SJSA1 (cell line): Measurements from ENCODE around the genes PROKR2 and SHLD1.

DNA sequence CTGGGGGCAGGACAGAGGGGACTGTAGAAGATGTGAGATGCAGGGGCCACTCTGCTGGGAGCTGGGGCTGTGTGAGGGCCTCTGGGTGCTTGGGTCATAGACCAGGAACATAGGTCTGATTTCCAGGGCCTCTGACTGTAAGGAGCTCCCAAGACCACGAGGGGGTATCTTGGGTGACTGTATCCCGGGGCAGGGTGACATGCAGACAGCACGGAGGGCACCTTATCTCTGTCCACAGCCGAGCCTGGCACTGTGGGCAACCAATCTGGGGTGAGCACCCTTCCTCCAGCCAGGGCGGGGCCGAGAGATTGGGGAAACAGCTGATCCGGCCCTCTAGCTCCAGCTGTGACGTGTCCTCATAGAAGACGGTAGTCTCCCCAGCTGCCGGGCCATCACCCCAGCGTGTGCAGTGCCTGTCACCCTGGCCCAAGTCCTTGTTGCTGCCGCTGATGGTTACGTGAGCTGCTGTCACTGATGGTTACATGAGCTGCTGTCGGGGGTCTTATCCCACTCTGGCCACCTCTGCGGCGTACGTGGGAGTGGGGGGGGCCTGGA lies 6.3 kb downstream of the SMOX start:
- RAMPAGE, long total RNA, result no peak

GRCh38 chr20:4161712-4162616 lies 13.3 kb downstream of the SMOX start:
- RAMPAGE, long total RNA, result no peak

DNA sequence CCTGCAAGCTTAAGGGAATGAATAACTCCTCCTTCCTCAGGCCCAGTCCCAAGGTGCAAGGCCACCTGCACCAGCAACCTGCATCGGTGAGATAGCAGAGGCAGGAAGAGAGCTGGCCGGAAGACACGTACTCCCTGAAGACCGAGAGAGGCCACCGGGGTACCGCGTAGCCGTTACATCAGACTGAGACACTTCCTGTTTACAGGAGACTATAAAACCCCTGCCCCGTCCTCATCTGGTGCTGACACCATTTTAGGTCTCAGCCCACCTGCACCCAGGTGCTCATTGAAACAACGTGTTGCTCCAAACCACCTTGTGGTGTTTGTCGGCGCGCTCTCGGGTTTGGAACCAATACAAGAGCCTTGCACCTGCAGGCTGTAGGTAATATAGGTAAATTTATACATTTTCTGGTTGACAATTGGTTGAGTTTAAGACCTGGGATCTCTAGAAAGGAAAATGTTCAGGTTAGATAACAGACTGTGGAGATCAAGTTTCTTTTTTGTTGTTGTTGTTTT lies 25.0 kb upstream of the PRNP start:
- RAMPAGE, long total RNA, result no peak

DNA sequence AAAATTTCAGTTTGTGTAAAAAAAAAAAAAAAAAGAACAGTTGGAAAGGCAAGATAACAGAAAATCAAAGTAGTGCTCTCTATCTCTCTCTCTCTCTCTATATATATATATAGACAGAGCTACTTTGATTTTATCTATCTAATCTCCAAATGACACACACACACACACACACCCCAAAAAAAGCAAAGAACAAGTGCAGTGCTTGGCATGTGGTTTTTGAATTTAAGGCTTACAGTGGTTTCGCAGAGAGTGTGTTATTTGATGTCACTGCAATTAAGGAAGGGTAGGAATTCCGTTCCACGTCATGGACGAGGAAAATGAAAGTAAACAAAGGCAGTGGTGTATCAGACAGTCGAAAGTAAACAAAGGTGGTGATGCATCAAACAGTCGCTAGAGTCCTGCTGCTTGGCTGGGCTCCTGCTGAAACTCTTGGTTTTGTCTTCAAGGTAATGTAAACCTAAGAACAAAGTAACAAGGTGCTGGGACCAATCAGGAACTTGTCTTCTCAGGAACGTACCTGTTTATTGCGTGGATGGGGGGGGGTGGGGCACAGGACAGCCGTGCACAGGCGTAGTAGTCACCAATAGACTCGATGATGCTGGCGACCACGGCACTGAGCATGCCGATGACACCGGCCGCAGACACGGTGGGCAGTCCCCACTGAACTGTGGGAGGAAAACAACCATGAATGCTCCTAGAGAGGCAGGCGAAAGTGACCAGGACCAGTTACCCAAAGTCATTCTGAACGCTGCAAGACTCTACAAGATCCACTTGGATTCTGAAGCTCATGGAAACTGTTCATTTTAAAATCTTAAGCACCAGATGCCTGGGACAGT lies 46.2 kb upstream of the RASSF2 start:
- RAMPAGE, long total RNA, result no peak

GRCh38 chr20:4946522-4947102 lies 54.7 kb downstream of the SLC23A2 start:
- RAMPAGE, long total RNA, result no peak

GRCh38 chr20:4999807-5000126 lies 1.5 kb downstream of the SLC23A2 start:
- RAMPAGE, long total RNA, result no peak

DNA sequence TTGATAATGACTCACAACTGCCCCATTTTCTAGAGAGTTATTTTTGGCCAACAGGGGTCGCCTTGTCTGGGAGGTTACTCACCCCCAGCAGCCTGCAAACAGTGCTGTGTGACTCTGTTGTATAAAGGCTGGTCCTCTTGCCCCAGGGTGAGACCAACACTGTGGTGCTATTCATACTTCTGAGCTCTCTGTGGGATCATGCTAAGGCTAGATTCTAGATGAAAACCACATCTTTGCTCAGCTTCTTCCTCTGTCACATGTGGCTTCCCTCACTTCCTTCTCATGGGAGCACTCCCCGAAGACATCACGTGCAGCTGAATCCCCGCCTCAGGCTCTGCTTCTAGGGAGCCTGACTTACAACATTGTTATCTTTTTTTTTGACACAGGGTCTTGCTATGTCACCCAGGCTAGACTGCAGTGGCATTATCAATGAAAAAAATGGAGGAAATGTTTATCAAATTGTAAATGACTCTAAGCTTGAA lies 55.6 kb upstream of the SLC23A2 start:
- RAMPAGE, long total RNA, result no peak

DNA sequence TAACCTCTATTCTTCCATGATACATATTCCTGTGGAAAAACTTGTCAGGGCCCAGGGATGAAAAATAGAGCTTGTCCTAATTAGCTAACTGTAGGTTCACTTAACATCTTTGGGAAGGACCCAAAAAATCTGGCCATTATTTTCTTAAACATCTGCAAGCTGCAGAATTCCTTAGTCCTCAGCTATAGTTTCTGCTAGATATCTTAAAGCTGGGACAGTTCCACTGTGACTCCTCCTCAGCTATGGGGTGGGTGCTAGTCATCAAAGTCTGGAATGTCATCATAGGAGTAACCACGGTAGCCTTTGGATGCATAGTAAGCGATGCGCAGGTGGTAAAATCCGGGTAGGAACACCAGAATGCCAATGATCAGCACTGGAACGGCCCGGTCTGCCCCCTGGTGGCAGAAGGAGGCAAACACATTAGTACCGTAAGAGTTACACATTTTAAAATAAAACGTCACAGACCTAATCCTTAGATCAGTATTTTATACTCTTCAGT lies 12.3 kb downstream of the TMEM230 start:
- RAMPAGE, long total RNA, result no peak

DNA sequence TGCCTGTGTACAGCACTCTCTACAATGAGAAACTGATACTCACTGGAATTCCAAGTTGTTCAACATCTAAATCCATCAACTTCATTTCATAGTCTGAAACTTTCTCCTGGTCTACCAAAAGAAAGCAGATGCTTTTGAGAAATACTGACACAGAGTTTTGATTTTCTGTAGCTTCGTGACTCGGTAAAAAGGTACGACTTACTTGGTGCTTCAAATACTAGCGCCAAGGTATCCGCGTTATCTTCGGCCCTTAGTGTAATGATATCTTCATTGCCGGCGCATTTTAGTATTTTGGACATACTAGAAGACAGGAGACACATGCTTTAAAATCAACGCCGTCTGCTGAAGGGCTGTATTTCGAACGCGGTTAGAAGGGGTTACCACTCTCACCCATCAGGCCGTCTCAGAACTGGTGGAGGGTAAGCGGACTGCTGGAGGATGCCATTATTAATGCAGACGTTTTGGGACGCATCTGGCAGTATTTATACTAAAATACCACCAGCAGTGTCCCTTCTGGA lies 1.1 kb downstream of the PCNA start:
- RAMPAGE, long total RNA, result no peak

DNA sequence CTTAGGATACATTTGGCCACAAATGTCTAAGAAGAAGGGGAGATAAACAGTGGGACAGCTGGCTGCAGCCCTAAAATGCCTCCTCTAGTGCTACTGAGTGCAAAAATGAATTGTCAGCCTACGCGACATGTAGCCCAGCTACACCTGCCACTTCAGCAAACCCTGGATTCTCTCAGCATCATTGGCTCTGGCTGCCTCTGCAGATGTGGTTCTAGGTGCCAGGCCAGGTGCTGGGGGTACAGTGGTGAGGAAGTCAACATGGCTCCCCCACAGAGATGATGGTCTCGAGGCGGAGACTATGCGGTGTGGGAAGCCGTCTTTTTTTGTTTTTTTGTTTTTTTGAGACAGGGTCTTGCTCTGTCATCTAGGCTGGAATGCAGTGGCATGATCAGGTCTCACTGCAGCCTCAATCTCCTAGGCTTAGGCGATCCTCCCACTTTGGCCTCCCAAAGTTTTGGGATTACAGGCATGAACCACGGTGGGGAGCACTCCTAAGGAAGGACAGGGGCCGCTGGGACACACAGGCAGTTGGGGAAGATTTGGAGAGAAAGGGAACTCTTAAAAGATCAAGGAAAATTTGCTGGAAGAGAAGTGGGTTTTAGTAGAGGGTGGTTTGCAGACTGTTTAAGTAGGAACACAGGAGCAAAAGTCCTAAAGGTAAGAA lies 38.5 kb downstream of the CDS2 start:
- RAMPAGE, long total RNA, result no peak

DNA sequence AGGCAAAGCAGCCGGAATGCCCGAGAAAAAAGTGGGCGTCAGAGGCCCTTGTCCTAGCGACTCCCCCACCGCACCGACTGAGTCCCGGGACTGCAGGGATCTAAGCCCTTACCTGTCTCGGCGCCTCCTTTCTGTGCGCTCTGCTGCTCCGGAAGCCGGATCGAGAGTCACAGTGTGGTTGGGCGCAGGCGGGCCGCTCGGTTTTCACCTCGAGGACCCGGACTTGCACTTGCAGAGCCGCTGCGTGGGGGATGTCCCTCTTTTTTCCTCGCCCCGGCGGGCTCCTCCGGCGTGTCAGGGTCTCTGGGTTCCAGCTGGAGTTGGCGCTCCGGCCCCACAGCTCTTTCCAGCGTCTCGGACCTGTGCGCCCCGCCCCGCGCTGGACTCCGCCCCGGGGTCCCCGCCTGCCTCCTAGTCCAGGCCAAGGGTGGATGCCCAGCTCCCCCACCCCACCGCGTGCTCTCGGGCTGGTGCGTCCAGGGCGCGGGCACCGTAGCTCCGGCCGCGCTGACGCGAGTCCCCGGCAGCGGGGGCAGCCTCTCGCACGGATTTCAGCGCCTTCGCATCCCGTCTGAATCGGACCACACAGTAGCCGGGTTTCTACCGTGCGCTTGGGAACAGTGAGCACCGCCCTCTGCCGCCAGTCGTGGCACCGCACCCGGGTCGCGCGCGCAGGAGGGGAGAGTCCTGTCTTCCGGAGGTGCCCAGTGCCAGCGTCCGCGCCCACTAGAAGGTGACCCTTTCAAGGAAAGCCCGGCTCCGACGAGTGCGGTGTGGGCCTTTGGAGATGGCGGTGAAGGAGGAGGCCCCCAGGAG lies at the start of gene PROKR2:
Gene PROKR2, minus strand, starts transcription at position 573 of the 816 bp plus-strand sequence.
- RAMPAGE, long total RNA, result no peak

DNA sequence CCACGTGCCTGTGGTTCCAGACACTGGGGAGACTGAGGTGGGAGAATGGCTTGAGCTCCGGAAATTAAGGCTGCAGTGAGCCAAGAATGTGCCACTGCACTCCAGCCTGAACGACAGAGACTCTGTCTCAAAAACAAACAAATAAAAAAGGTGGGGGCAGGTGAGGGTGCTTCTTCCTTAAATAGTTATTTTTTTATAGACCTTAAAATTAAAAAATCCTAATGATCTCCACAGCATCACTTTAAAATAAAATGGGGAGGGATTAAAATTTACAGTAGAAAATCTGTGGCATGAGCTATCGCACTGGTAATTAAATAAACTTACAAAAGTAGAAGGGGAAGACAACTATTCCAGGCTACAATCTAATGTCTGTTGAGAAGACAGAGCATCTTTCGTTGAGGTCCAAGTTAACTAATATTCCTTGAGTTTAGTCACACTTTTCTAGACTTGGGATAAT lies 36.2 kb downstream of the GPCPD1 start:
- RAMPAGE, long total RNA, result no peak

DNA sequence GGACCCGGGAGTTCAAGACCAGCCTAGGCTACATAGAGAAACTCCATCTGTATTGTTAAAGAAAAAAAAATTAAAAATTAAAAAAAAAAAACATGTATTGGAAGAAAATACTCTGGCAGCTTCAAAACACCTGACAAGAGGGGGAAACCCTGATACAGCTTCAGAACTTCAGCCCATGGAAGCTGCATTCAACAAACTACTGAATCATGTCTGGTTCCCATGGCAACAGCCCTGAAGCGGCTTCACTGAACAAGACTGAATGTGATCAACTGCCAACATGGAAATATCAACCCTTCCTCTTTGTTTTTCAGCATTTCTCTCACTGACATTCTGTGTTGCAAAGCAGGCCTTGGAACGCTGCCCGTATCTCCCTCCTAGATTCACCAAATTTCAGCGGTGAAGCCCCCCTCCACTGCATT lies 48.1 kb upstream of the GPCPD1 start:
- RAMPAGE, long total RNA, result no peak

GRCh38 chr20:5688484-5688949 lies 61.7 kb upstream of the SHLD1 start:
- RAMPAGE, long total RNA, result no peak

- RAMPAGE, long total RNA, result no peak
Observed at GRCh38 chr20:5750143-5750737, at the start of gene SHLD1. Gene SHLD1 (plus strand): TSS chr20:5750401.

DNA sequence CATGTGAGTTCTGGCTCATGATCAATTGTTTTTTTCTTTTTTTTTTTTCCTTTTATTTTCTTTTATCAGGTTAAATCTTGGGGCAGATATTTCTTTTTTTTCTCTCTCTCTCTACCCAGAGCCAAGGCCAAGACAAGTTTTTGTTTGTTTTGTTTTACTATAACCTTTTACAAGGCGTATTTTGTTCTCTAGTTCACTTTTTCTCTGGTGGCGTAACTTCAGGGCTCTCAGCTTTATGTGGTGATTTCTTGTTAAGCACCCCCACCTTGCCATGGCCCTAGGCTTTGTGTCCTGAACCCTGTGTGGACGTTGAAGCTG lies 68.1 kb upstream of the CHGB start:
- RAMPAGE, long total RNA, result no peak

- RAMPAGE, long total RNA, result no peak
Observed at GRCh38 chr20:6704168-6704547, 63.3 kb upstream of the BMP2 start.

DNA sequence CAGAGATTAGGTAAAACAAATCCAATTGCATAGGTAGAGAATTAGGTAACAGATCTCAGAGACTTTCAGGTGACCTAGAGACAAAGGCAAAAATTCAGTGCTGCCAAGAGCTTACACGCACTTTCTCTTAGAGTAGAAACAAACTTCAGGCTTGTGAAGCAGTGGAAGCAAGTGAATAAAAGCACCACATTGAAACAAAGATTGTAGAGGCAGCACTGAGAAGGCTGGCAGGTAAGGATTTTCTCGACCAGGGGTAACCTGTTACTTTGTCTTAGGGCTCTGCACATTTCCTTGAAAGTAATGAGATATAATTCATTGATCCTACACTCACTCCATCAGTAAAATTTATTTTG lies 35.8 kb upstream of the PLCB1 start:
- RAMPAGE, long total RNA, result no peak

DNA sequence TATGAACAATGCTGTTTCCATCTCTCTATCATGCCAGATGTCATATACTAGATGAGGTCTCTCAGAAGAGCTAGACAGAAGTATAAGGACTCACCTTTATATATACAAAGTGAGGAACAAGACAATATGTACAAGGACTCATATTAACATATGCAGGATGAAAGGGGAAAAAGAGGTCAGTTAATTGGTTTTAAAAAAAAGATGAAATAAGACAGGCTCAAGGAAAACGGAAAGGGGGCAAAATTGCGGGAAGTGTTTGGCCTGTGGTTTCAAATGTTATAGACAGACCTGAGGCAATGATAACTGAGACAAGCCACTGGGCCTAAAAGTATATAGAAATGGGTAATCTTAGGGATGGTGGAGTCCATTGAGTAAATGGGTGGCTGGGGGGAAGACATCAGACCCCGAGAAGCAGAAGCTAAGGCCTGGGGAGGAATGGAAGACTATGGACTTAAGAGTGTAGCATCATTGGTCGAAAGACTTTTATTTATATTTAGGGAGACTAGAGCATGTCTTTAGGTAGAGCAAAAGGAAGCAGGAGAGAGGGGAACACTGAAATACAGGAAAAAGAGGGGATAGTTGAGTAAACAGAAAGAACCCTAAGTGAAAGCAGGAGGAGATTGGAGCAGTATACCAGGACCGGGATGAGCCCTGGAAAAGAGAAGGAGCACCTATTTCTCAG lies 106.6 kb downstream of the PLCB1 start:
- RAMPAGE, long total RNA, result no peak

GRCh38 chr20:8431826-8432551 lies 299.9 kb downstream of the PLCB1 start:
- RAMPAGE, long total RNA, result no peak